Measurements from ENCODE around the genes SSX5 and SSX4B.

DNA sequence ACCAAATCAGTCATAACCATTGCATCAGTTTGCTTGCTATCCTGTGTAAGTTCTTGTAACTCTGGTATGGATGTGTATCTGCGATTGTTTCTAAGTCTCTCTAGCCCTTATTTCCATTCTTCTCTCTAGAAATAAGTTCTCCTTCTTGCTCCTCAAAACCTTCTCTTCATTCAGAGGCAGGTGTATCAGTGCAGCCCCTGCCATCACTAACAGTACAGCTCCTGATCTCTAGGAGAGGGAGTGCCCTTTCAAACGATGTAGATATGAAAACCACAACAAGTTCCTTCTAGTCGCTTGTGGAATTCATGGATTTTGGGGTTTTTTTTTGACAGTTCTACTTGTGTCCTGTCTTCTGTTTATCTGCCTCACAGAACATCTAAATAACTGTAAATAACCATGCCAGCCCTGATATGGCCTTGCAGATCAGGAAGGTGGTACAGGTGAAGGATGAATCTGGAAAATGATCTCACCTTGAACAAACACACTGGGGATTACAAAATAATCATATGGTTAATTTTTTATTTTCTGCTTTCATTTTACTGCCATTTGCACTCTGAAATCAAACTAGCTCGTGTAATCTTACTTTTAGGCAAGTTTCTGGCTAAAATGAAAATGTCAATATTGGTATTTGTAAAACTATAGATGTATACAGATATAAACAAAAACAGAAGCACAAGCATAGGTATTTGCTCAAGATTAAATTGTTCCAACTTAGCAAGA, 37.1 kb downstream of the GPR82 start:
- PRO-cap: no peak

DNA sequence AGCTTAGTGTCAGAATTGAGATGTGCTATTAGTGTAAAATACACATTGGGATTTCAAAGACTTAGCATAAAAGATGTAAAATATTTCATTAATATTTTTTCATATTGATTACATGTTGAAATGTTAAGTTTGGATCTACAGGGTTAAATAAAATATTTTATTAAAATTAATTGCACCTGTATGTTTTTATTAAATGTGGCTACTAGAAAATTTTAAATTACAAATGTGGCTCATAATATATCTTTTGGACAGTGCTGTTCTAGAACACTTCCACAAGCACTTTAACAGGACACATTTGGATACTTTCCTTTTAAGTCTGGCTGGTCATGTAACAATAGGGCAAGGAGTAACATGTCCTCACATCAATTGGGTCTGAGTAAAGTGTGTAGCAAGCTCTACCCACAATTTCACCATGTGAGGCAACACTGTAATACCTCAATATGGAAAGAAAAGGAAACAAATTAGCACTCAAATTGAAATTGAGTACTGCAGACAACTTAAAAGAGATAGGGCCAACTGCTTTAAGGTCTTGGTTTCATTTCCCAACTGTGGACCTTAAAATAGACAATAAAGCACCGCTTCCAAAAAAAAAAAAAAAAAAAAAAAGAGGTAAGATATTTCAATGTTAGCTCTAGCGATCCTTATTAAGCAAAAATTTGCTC, 1.9 kb downstream of the CASK start:
- PRO-cap: no peak

- PRO-cap: unidirectional peak, minus-strand start at chrX:43618548
Observed at GRCh38 chrX:43618491-43618826, 37.6 kb upstream of the MAOA start.

DNA sequence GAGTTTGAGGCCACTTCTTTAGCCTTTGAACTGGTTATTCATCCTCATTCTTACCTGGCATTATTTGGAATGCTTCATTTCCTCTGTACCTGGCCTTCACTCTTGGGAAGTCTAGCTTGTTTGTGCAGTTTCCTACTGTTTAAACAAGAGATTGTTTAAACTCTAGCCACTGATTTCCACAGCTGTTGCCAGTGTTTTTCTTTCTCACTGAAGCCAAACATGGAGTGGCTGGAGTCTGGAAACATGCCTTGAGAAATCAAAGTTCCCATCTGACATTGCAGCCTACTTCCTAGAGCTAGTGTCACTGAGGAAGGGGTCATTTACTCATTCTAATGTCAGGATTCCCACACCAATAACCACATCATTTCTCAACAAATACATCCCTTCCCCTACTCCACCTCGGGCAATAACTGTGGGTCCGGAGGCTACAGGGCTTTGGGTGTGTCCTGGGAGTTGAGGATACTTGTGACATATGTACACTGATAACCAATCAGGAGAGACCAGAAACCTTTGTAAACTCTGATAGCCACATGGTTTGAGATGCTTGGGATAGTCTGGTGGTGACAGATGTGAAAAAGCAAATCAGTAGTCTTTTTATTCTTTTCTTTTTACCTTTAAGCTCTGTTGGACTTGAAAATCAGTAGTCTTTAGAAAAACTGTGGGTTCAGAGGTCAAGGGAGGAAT, 37.9 kb downstream of the MAOA start:
- PRO-cap: no peak

- PRO-cap: no peak
Observed at GRCh38 chrX:43703009-43703569, 47.0 kb downstream of the MAOA start.

DNA sequence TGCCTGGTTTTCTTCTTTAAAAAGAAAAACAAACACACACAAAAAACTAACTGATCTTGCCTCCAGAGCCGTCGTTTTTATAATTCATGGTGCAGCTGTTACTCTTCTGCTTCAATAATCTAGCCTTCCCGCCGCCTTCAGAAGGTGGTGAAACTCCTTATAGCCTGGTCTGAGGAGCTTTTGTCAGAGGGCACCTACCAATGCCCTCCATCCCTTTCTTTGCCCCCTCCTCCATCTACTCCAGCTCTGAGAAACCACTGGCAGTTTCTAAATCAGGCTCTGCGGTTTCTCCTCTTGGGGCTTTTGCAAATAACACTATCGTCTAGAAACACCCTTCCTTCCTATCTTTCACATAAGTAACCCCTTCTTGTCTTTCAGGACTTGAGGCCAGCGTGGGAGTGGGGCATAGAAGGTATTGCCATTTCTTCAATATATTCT, 1.1 kb upstream of the EFHC2 start:
- PRO-cap: no peak

- PRO-cap: no peak
Observed at GRCh38 chrX:44875098-44875788, 2.3 kb downstream of the KDM6A start.

- PRO-cap: no peak
Observed at GRCh38 chrX:45767628-45767865, 566.9 kb upstream of the DIPK2B start.

- PRO-cap: no peak
Observed at GRCh38 chrX:45807538-45807935, 606.9 kb upstream of the DIPK2B start.

- PRO-cap: no peak
Observed at GRCh38 chrX:46577061-46577674, 3.6 kb downstream of the CHST7 start.

GRCh38 chrX:46587695-46588218, 14.2 kb downstream of the CHST7 start:
- PRO-cap: no peak

DNA sequence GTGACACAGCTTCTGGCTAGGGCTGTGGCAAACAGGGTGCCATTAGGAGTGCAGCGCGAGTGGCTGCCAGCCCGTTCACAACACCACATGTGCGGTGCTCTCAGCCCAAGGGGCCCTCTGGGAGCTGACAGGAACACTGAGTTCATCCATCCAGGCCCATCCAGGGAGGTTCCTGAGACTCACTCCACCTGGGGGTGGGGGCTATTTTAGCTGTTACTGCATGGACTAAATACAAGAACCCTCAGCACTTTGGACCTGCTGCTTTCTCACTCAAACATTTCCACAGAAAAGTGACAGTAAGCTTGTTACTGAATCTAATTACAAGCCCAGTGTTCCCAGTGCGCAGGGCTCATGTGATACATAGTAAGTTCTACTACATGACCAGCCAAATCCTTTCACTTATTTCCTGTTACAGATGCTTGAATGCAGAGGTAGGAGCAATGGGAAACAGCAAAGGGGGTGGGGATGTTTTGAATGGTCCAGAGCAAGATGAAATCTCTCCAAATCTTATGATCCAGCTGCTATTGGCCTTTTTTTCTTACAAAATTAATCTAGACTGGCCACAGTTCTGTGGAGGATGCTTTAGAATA, 55.7 kb downstream of the CHST7 start:
- PRO-cap: no peak

- PRO-cap: no peak
Observed at GRCh38 chrX:46633440-46633683, 59.8 kb downstream of the CHST7 start.

GRCh38 chrX:47179207-47179997, 14.2 kb upstream of the UBA1 start:
- PRO-cap: no peak

- PRO-cap: unidirectional peak, minus-strand start at chrX:47219984
Observed at GRCh38 chrX:47219680-47220155, 1.2 kb downstream of the CDK16 start.

DNA sequence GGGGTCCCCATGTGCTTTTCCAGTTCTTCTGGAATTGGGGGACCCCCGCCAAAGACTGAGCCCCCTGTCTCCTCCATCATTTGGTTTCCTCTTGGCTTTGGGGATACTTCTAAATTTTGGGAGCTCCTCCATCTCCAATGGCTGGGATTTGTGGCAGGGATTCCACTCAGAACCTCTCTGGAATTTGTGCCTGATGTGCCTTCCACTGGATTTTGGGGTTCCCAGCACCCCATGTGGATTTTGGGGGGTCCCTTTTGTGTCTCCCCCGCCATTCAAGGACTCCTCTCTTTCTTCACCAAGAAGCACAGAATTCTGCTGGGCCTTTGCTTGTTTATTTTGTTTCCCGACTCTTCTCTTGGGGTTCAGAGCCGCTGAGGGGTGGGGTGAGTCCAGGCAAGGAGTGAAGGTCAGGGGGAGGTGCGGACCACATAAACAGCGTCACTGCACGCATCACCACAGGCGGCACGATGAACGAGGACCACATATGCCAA, 10.6 kb upstream of the TIMP1 start:
- PRO-cap: no peak

DNA sequence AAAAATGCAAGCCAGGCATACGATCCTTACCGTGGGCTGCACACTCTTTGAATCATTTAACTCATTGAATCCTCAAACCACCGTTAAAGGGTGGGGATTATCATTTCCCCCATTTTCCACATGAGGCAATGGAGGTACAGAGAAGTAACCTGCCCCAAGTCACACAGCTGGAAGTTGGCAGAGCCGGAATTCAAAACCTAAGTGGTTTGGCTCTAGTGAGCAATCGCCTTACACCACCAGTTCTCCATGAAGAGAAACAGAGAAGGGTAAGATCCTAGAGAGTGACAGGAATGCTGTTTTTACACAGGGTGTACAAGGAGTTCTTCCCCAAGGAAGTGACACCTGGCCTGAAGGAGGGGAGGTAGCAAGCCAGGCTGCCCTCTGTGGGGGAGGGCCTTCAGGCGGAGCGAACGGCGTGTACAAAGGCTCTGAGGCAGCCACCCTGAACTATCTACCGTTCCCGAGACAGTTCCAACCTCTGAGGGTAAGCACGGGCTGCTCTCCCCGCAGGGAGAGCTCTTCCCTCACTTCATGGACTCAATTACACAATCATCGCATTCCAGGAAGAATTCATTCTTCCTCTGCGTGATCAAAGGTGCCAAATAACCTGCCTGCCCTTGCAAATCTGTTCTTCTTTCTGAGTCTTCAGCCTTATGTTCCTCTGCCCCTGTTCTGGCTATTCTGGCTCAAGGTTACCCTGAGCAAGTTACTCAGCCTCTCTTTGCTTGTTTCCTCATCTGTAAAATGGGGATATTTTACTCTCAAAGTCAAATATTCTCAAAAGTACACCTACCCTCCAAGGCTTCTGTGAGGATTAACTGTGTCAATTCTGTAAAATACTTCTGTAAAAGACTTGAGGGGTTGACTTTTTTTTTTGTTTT, 4.9 kb downstream of the ELK1 start:
- PRO-cap: no peak

- PRO-cap: no peak
Observed at GRCh38 chrX:48196490-48196870, at the start of gene SSX5. TSS of gene SSX5 (minus strand) at chrX:48196795.

GRCh38 chrX:48411845-48412187, at the start of gene SSX4B:
TSS of gene SSX4B (minus strand) at chrX:48411960.
- PRO-cap: no peak

DNA sequence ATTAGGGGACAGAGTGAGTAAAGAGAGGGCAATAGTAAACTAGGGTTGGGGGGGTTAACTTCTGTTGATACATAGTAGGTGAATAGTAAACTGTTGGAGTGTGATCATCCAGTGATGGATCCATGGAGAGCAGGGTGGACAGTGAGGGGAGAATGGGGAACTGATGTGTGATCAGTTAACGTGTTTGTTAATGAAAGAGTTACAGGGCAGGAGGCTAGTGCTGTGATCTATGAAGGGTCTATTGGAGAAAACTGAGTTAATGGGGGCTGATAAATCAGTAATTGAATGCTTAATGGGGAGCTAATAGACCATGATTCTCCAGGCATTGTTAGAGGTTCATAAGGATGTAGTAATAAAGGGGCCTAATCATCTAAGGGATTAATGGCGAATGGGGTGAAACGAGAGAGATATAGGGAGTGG, 1.1 kb downstream of the FTSJ1 start:
- PRO-cap: no peak

Data from colonic mucosa (tissue), 1 donor.